Heart left ventricle (tissue), 7 donors: ENCODE measurements around the genes EIF3D, CSF2RB and KCTD17.

GRCh38 chr22:36516423-36516642 lies 9.5 kb upstream of the FOXRED2 start:
- PRO-cap, 6 experiments = no peak in any of the 6 experiments
- RAMPAGE, long total RNA, 2 experiments = no peak in any of the 2 experiments
- RRBS = no CpG with 5 or more reads among the region's 6 CpGs

DNA sequence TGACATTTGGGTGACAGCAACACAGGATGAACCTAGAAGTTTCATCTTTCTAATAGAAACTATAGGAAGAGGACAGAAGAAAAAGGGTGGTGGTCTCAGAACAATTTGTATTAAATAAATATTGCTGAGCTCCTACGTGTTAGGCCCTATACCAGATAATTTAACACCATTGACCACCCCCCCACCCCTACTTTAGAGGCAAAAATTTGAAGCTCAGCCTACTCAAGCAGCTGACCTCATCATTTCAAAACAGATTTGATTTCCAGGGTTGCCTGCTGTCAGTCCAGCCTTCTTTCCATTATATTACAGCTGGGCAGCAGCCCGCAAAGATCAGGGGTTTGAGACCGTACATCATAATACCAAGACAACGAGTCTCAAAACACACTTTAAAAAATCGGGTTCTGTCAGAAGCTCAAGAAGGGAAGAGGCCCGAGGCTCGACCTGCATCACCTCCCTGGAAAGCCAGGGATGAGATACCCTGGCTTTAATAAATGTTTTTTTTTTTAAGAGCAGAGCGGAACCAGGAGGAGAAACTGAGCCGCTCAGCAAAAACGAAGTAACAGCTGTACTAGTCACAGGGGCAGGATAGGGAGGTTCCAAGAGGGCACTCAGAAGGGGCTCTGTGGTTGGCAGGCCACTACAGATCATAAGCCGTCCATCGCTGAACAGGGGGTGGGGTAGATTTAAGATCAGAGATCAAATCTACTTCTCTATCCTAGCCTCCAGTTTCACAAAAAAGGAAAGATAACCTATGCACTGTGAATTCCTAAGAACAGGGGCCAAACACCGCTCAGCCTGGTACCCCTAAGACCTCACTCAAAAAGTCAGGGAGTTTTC lies 821 bp downstream of the EIF3D start:
- PRO-cap, 6 experiments = no peak in any of the 6 experiments
- RAMPAGE, long total RNA, 2 experiments = no peak in any of the 2 experiments
- RRBS = no CpG with 5 or more reads among the region's 13 CpGs

GRCh38 chr22:36528764-36529772 lies at the start of gene EIF3D:
Gene EIF3D (minus strand): TSS chr22:36529166.
- PRO-cap, 6 experiments = peak in 6 of 6 experiments; most common plus-strand start chr22:36529529 (in 2); most common minus-strand start chr22:36529166 (in 3)
- RAMPAGE, long total RNA, 2 experiments = start-site peak on the minus strand in 2 of 2 experiments, at chr22:36529121-36529196 at its widest, 672 to 873 reads per replicate
- RRBS = under 1% methylated on average over 32 of the region's 82 CpGs

DNA sequence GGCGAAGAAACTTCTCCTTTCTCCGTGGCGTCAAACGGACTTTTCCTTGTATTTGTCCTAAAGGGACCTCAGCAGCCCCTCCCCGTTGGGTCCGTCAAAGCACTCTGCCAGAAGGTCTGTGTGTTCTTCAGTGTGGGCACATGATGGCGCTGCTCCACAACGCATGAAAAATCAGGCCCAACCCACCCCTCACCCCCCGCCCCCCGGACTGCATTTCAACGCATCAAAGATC lies 17.3 kb upstream of the EIF3D start:
- PRO-cap, 6 experiments = no peak in any of the 6 experiments
- RAMPAGE, long total RNA, 2 experiments = no peak in any of the 2 experiments
- RRBS = 3% methylated on average over 2 of the region's 11 CpGs

DNA sequence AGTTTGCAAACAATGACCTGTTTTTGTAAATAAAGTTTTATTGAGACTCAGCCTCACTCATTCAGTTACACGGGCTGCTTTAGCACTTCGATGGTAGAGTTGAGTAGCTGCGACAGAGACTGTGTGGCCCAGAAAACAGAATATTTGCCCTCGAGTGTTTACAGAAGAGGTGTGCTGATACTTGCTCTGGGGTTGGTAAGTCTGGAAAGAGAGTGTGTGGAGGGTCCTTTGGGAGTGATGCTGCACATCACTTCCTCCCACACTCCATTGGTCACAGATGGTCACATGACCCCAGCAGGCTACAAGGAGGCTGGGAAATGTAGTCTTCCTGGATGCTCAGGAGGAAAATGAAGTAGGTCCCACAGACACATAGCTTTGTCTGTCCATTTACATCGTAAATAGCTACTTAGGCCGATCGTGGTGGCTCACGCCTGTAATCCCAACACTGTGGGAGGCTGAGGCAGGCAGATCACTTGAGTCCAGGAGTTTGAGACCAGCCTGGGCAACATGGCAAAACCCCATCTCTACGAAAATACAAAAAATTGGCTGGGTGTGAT lies 34.5 kb downstream of the IFT27 start:
- PRO-cap, 6 experiments = no peak in any of the 6 experiments
- RAMPAGE, long total RNA, 2 experiments = no peak in any of the 2 experiments
- RRBS = no CpG with 5 or more reads among the region's 9 CpGs

DNA sequence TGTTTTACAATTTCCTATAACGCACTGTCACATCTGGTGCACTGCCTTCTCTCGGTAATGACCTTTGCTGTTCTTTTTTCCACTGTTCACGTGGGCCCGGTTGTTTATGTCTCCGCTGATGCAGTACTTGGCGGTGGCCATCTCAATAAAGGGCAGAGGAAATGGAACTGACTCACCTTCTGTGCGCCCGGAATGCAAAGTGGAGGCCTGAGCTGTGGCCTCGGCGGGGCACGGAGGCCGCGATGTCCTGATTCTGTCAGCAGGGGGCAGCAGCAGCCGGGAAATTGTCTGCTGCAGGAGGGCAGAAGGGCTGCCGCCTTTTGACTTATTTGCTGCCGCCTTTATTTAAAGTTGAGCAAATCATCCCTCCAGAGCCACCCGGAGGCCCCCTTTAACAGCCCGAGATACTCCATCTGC lies 6.0 kb upstream of the IFT27 start:
- PRO-cap, 6 experiments = no peak in any of the 6 experiments
- RAMPAGE, long total RNA, 2 experiments = no peak in any of the 2 experiments
- RRBS = 4% methylated on average over 8 of the region's 18 CpGs

GRCh38 chr22:36913127-36913783 lies at the start of gene CSF2RB:
Gene CSF2RB (plus strand): TSS chr22:36913628.
- PRO-cap, 6 experiments = peak in 6 of 6 experiments; most common plus-strand start chr22:36913646 (in 5)
- RAMPAGE, long total RNA, 2 experiments = start-site peak on the plus strand in 1 of 2 experiments, at chr22:36913627-36913647 at its widest, 31 reads per replicate
- RRBS = no CpG with 5 or more reads among the region's 10 CpGs

GRCh38 chr22:36921221-36921741 lies 7.9 kb downstream of the CSF2RB start:
- PRO-cap, 6 experiments = no peak in any of the 6 experiments
- RAMPAGE, long total RNA, 2 experiments = no peak in any of the 2 experiments
- RRBS = no CpG with 5 or more reads among the region's 7 CpGs

- PRO-cap, 6 experiments = no peak in any of the 6 experiments
- RAMPAGE, long total RNA, 2 experiments = no peak in any of the 2 experiments
- RRBS = no CpG with 5 or more reads among the region's 5 CpGs
These were observed 755 bp upstream of the TEX33 start for GRCh38 chr22:37008352-37008859.

GRCh38 chr22:37029076-37029935 lies 9.8 kb downstream of the MPST start:
- PRO-cap, 6 experiments = no peak in any of the 6 experiments
- RAMPAGE, long total RNA, 2 experiments = no peak in any of the 2 experiments
- RRBS = no CpG with 5 or more reads among the region's 25 CpGs

GRCh38 chr22:37030271-37030913 lies 10.8 kb downstream of the MPST start:
- PRO-cap, 6 experiments = no peak in any of the 6 experiments
- RAMPAGE, long total RNA, 2 experiments = no peak in any of the 2 experiments
- RRBS = 57% methylated on average over 2 of the region's 16 CpGs

- PRO-cap, 6 experiments = peak in 6 of 6 experiments; most common plus-strand start chr22:37051742 (in 3); most common minus-strand start chr22:37051588 (in 6)
- RAMPAGE, long total RNA, 2 experiments = no peak in any of the 2 experiments
- RRBS = 2% methylated on average over 52 of the region's 93 CpGs
These were observed at the start of gene KCTD17 for GRCh38 chr22:37051097-37052357. Gene KCTD17 (plus strand): TSS chr22:37051742.

DNA sequence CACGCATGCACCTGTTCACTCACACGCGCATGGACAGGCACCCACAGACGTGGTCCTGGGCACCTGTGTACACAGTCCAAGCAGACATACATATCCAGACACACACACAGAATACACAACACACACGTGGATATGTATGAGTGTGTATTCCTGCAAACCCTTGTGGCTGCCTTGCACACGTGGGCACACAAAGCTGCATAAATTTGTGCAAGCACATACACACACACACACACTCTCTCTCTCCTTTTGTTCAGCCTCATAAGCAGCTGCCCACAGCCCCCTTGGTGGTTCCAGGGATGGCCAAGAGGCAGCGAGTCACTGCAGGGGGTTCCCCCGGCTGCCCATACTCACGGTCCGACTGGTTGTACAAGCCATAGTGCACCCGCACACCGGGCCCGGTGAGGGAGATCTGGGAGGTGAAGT lies 23.3 kb downstream of the KCTD17 start:
- PRO-cap, 6 experiments = no peak in any of the 6 experiments
- RAMPAGE, long total RNA, 2 experiments = no peak in any of the 2 experiments
- RRBS = 70% methylated on average over 5 of the region's 13 CpGs

DNA sequence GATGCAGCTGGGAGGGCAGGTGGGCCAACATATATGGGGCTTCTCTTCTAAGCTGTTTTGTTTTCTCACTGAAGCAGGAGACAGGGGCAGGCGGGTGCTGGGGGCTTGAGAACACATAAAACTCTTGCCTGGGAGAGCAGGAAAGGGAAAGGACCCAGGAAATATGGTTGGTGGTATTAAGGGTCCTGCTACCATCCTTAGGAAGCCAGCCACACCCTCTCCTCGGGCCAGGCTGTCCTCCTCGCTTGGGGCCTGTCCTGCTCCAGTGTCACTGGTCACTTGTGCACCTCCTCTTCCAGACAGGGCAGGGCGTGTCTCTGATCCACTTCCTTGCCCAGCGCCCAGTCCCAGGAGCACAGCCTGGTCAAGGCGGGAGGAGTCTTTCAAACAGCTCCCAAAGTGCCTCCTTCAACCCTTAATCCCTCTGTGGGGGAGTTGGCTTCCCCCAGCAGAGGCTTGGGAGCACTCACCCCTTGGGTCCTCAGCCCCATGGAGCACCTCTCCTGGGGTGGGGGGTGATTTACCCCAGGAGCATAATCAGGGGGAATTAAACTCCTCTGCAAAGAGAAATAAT lies 8.2 kb downstream of the TMPRSS6 start:
- PRO-cap, 6 experiments = no peak in any of the 6 experiments
- RAMPAGE, long total RNA, 2 experiments = no peak in any of the 2 experiments
- RRBS = no CpG with 5 or more reads among the region's 6 CpGs

DNA sequence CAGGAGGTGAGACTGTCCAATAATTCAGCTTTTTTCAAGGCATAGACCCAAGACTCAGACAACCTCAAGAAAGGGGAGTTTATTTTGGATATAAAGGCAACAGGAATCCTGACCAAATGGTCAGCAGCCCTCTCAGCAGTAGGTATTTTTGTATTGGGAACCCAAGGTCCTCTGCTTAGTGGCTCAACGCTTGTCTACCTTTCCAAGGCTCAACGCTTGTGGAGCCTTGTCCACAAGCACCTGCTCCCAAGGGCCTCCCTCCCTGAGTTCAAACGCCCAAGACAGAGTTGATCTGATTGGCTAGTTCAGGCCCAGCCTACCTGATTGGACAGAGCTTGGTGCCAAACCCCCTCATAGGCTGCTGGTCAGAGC lies 16.7 kb upstream of the TMPRSS6 start:
- PRO-cap, 6 experiments = no peak in any of the 6 experiments
- RAMPAGE, long total RNA, 2 experiments = no peak in any of the 2 experiments
- RRBS = no CpG with 5 or more reads among the region's 3 CpGs

DNA sequence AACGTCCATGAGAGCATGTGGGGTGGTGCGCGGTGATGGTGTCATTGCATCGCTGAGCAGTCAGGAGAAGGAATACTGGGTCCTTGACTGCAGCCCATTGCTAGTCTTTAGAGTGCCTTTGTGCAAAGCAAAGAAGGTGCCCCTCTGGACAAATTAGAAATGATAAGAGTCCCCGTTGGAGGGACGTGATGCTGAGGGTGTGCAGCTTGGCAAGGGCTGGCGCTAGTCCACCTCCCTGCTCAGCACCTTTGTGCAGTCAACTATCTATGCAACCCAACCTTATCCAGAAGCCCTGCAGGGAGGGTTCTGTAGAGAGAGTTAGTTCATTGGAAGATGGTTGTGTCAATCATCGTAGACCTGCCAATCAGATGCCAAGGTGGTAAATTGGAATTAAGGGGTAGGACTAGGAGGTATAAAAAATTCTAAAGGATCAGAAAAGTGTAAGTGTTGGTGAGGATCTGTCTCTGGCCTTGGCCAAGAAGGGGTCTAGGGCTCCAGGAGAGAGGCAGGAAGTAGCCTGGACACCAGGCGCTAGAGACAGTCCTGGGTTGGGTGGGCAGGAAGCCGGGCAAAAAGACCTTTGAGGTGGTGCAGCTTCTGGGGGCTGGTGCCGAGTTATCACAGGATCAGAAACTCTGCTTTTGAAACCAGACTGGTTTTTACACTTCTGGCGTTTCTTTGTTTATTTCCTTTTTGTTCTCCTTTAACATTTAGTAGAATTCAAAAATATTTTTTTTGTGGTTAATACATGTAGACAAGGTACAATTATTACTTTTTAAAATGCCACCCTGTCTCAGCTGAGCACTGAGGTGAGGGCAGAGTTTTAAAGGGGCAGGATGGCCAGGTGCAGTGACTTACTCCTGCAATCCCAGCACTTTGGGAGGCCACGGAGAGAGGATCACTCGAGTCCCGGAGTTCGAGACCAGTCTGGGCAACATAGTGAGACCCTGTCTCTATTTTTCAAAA lies 1.7 kb downstream of the C1QTNF6 start:
- PRO-cap, 6 experiments = peak in 1 of 6 experiments; most common minus-strand start position 254 of the sequence (in 1)
- RAMPAGE, long total RNA, 2 experiments = no peak in any of the 2 experiments
- RRBS = no CpG with 5 or more reads among the region's 16 CpGs

GRCh38 chr22:37196528-37197503 lies 8.8 kb upstream of the C1QTNF6 start:
- PRO-cap, 6 experiments = peak in 3 of 6 experiments; most common plus-strand start chr22:37197112 (in 2); most common minus-strand start chr22:37197001 (in 1)
- RAMPAGE, long total RNA, 2 experiments = no peak in any of the 2 experiments
- RRBS = no CpG with 5 or more reads among the region's 14 CpGs

- PRO-cap, 6 experiments = no peak in any of the 6 experiments
- RAMPAGE, long total RNA, 2 experiments = no peak in any of the 2 experiments
- RRBS = no CpG with 5 or more reads among the region's 18 CpGs
These were observed 987 bp downstream of the SSTR3 start for GRCh38 chr22:37211251-37211728.

GRCh38 chr22:37230536-37231070 lies 13.5 kb downstream of the RAC2 start:
- PRO-cap, 6 experiments = no peak in any of the 6 experiments
- RAMPAGE, long total RNA, 2 experiments = no peak in any of the 2 experiments
- RRBS = no CpG with 5 or more reads among the region's 3 CpGs

- PRO-cap, 6 experiments = no peak in any of the 6 experiments
- RAMPAGE, long total RNA, 2 experiments = no peak in any of the 2 experiments
- RRBS = 41% methylated on average over 2 of the region's 10 CpGs
These were observed 1.3 kb upstream of the RAC2 start for GRCh38 chr22:37245374-37245829.